Aorta (tissue), 1 donor: ENCODE measurements around a stretch of chr10.

DNA sequence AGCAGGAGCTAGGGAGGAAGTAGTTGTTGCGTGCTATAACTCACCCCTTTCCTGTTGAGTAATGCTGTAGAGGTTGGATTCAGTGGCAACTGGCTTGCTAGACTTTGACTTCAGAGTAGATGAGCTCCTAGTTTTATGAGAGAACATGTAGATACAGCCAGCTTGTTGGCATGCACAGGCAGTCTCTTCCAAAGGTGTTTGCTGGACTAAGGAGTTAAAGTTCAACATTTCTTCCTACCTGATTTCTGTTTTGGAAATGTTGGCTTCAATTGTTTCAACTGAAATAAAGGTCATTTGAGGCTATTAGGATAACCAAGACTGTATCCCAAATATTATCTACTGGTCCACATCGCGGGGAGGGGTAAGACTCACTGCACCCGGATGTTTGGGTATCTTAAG, 66.1 kb upstream of the MXI1 start:
- PRO-cap = no peak

GRCh38 chr10:110297388-110298020, 7.2 kb downstream of the SMNDC1 start:
- PRO-cap = no peak

GRCh38 chr10:110415327-110416274, 82.1 kb upstream of the DUSP5 start:
- PRO-cap = no peak

DNA sequence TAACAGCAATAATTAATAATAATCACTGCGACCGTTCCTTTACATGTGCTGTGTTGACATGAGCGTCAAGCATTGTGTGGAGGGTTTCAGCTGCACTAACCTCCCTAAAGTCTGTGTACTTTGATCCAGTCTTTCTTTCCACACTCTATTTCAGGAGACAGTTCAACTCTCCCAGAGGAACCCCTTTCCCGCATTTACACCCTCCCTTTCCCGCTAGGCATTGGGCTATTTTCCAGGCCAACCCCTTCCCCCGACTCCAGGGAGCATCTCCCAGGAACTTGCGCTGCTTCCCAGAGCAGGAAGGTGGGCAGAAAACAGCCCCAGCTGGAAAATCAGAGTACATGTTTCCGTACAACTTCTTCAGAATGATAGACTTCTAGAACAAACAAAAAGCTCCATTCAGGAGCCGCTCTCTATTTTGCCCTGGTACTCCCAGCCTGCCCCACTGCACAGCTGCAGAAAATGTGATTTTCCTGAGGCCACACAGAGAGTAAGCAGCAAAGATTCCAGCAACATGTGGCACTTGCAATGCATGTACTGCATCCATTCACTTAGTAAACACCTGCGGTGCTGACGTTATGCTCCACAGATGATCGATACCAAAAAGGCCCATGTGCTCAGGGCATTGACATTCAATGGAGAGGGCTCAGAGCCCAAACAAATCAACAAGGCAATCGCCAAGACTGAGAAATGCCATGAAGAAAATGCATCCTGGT, 35.6 kb upstream of the DUSP5 start:
- PRO-cap = no peak

GRCh38 chr10:110583696-110584731, 16.5 kb downstream of the SMC3 start:
- PRO-cap = no peak

- PRO-cap = no peak
These were observed 23.5 kb downstream of the RBM20 start for GRCh38 chr10:110667300-110668276.

- PRO-cap = no peak
These were observed 35.6 kb downstream of the RBM20 start for GRCh38 chr10:110679629-110680212.

GRCh38 chr10:110698339-110699060, 54.4 kb downstream of the RBM20 start:
- PRO-cap = no peak

DNA sequence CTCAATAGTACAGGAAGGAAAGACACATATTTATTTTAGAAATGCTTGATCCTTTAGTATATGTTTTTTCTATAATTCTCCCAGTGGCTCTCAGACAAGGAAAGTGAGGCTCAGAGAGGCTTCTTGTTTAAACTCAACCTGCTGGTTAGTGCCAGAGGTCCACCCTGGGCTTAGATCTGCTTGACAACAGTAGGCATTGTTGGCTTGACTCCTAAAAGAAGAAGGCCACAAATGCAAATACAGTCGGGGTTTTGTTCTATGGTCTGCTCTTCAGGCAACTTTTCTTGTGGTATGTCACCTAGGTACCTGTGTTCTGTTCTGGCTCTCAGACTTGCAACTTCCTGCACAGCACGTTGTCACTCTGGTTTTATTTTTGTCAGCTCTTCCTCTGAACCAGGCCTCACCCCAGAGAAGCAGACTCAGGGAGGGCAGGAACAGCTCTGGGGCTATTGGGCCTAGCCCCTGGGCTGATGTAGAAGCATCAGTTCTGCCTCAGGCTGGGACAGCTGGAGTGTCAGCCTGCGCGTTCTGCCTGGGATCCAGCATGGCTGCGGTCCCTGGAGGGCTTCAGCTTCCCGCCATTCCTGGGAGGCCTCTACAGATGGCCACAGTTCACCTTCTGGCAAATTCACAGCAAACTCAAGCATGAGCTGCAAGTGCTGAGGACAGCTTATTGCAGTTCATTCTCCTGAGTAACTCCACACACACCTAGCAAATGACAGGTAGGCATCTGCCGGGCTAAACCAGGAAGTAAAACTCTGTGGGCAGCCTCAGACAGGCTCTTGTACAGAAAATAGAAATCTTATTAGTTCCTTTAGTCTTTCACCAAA, 11.1 kb upstream of the PDCD4 start:
- PRO-cap = no peak

DNA sequence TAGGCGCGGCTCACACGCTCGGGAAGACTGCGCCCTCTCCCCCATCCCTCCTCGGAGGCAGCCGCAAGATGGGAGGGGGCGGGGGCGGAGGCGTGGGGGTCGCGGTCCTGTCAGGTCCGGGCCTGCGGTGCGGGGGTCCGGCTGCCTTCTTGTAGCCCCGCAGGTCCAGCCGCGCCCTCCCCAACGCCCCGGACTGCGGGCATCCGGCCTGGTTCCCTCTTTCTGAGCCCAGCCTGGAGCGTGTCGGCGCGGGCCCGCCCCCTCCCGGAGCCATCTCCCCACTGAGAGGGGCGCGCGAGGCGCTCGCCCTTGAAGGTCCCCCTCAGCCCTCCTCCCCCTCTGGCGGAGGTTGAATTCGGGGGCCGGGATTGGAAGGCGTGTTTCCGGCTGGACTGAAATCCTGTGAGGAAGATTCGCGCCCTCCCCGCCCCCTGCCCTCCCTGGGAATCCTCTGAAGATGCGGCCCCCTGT, 337 bp downstream of the PDCD4 start:
- PRO-cap = bidirectional peak, plus-strand start at position 174 of the sequence, minus-strand start at position 195 of the sequence; bidirectional peak, plus-strand start outside the sequence, minus-strand start at position 283 of the sequence

DNA sequence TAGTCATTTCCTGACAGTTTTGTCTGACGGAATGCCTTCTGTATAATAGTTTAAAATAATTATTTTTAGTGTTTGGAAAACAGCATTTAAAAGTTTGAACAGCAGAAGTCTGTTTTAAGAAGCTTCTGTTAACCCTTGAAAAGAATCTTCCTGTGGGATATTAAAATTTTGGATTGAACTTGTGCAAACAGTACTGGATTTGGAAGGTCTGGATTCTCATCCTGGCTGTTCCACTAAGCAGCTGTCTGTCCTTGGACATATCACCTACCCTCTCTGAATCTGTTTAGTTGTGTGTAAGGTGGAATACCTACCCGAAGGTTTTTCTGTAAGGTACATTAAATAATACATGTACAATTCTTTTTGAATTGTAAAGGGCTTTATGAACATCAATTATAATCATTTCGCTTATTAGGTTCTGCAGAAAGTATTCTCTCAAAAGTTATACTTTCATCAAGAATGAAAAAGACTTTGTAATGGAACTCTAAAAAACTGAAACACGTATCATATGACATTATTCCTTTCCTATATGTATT, 2.2 kb downstream of the PDCD4 start:
- PRO-cap = no peak

GRCh38 chr10:110882583-110883513, 11.1 kb downstream of the PDCD4 start:
- PRO-cap = no peak

DNA sequence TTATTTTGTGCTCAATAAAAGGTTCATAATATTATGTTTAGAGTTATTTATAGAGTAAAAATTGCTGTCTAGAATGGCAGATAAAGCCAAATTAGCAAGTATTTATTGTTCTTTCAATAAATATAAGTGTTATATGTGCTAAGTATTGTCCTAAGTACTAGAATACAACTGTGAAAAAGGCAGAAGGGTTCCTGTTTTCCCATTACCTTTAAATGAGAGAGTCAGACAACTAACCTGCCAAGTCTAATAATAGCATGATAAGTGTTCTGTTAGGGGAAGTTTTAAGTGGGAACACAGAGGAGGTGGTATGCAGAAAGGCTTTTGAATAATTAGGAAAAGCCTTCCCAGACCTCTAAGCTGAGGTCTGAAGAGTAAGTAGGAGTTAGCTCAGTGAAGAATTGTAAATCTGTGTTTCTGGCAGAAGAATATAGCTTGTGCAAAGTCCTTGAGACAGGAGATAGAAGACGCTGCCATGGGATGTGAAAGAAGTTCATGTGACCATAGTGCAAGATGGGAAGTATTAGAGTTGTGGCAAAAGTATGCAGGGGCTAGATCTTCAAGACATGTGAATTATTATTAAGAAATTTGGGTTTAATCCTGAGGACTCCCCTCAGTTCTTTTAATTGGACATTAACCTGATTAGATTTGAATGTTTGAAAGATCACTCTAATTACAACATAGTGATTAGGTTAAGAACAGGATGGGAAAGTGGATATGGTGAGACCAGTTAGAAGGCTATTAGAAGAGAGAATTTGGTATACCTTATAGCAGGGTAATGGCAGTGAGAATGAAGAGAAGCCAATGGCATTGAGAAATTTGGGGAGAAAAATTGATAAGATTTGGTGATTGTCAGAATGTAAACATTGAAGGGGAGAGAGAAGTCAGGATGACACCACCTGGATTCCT, 12.6 kb downstream of the SHOC2 start:
- PRO-cap = no peak

DNA sequence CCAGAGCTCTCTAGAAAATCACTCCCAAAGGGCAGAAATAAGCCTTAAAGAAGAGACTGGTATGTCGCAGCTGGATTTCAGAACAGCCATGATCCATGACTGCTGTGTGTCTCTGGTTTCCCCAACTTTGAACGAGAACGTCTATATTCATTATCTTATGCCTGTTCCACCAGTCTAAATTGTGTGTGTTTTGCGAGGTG, 220.9 kb downstream of the ADRA2A start:
- PRO-cap = no peak

DNA sequence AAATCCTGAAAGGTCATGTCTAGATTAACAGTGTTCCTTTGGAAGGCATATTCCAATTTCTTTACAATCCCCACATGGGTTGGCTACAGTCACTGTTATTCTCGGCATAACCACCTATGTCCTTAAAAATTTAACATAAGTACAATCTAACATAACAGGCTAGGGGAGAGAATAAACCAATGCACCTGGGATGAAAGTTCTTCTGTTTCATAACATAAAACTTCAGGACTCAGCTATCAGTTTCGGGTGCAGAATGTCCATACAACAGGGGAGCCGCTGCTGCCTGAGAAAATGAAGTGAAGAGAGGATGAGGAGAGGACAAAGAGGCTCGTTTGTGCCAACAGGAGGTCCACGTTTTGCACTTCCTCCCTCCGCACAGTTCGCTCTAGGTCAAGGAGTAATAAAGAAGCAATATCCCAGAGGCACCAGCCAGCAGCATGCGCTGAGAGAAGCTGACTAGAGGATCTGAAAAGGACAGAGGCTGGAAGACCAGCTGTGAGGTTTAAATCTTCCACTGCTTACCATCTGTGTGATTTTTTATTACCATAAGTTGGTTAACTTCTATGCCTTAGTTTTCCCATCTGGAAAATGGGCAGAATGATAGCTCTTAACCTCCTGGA, 846 bp downstream of the GPAM start:
- PRO-cap = no peak

GRCh38 chr10:112361933-112362872, 11.7 kb upstream of the ACSL5 start:
- PRO-cap = no peak

DNA sequence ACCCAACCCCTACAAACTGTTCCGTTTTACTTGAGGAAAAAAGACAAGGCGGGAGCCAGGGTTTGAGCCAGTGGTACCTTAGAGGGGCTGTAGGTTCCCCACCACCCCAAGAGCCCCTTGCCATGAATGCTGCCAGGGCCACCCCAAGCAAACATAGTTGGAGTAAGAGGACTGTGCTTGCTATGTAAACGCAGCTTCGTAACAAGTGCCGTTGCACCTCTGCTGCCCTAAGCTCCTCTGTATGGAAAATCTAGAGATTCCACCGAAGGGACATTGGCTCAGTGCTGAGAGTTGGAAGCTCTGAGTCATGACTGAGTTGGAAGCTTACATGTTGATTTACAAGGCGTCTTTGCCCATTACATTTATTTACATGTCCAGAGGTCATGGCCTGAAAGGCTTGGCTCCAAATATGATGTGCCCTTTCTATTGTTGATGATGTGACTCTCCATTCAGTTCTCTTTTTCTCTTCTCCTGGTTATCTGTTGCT, 233.2 kb upstream of the TCF7L2 start:
- PRO-cap = no peak

DNA sequence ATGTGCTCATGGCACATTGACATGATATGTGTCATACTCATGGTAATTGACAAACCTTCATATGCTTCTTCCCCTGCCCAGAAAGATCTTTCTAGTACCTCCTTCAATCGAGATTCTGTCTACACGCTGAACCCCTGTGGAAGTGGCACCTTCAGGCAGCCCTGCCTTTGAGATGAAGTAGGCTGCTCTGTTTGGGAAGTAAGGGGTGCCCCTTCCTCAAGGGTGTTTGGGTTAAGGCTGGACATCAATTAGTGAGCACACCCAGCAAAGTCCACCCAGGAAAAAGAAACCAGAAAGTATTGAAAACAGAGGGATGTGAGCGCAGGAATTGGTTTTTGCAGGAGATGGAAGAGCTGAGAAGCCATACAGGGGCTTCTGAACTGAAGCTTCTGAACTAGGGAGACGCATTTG, 98.7 kb upstream of the TCF7L2 start:
- PRO-cap = no peak

DNA sequence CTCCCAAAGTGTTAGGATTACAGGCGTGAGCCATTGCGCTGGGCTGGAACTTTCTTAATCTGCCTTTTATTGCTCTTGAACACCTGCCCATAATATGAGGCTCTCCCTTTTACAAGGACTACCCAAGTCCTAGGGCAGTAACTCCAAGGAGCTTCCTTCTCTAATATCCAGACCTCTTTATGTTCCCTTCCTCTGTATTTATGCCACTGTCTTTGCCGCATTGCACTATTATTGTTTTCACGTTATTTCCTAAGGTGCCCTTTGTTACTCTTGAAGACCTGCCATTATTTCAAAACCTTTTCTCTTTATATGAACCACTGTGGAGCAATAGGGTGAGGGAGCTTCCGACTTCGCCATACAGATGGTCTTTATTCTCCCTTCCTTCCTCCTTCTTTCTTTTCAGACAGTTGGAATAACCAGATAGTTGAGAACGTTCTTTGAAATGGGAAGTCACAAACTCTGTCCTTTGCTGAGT, 36.2 kb upstream of the TCF7L2 start:
- PRO-cap = no peak

GRCh38 chr10:112953630-112954340, 3.7 kb downstream of the TCF7L2 start:
- PRO-cap = no peak